Monocyte (primary cell): ENCODE measurements around a stretch of chr4.

DNA sequence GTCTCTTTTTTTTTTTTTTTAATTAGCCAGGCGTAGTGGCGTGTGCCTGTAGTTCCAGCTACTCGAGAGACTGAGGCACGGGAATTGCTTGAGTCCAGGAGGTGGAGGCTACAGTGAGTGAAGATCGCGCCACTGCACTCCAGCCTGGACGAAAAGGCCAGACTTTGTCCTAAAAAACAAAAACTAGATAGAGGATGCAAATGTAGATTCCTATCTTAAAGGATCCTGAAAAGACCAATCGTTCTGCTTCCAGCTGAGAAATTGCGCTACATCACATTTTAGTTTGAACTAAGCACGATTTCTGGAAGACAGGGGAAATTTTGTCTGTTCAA, 626 bp upstream of the HSD17B11 start:
- PRO-cap, 2 experiments = no peak in any of the 2 experiments

- PRO-cap, 2 experiments = no peak in any of the 2 experiments
Observed at GRCh38 chr4:87507033-87507977, 21.9 kb downstream of the SPARCL1 start.

DNA sequence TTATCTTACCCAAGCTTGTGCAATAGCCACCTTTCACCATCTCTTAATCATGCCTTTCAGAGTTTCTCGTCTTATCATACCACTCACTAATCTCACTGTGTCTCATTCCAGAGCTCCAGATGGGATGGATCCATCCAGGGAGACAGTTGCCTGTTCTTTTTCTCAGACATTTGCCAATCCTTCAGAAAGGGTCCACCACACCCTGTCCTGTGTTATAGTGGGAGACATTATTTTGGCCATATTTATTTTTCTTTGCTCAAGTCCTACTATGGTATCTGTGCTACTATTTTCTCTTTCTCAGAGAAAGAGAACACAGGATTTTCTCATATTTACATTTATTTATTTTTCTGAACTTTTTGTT, 12.4 kb downstream of the SPARCL1 start:
- PRO-cap, 2 experiments = no peak in any of the 2 experiments

DNA sequence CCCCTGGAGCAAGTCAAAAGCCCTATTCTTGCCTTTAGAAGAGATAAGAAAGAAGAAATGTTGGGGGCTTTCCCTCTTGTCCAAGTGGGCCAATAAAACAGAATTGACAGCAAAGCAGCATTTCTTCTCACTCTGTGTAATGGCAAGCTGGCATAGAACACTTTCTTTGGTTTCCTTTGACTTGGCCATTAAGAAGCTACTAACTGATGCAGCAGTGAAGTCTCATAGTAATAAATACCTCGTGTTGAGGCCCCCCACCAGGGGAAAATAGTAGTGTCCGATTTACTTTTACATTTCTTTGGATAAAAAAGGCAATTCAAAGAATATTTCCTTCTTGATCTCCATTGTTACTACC, 3.2 kb downstream of the SPARCL1 start:
- PRO-cap, 2 experiments = no peak in any of the 2 experiments

GRCh38 chr4:87529799-87530249, 648 bp upstream of the SPARCL1 start:
- PRO-cap, 2 experiments = no peak in any of the 2 experiments

- PRO-cap, 2 experiments = no peak in any of the 2 experiments
Observed at GRCh38 chr4:87982236-87982884, 6.8 kb downstream of the SPP1 start.

GRCh38 chr4:88046372-88047424, 39.3 kb downstream of the PKD2 start:
- PRO-cap, 2 experiments = no peak in any of the 2 experiments

DNA sequence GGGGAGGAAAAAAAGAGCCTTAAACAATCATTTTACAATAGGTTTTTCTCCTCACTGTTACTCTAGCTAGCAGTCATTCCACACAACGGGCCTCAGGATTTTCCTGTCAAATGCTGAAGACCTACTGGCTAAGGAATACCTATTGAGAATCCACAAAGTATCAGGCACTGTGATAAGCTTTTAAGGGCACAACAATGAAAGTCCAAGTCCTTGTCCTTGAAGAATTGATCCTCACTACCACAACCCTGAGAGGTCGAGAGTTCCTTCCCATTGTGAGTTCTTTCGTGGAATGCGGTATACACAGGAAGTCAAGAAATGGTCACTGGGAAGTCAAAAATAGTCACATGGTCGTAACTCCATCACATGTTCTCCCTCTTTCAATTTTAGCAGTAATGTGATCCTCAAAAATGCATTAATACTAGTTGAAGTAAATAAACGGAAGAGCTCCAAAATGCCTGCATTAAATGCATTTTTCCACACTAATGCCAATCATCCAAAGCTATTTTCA, 7.1 kb downstream of the PPM1K start:
- PRO-cap, 2 experiments = no peak in any of the 2 experiments

DNA sequence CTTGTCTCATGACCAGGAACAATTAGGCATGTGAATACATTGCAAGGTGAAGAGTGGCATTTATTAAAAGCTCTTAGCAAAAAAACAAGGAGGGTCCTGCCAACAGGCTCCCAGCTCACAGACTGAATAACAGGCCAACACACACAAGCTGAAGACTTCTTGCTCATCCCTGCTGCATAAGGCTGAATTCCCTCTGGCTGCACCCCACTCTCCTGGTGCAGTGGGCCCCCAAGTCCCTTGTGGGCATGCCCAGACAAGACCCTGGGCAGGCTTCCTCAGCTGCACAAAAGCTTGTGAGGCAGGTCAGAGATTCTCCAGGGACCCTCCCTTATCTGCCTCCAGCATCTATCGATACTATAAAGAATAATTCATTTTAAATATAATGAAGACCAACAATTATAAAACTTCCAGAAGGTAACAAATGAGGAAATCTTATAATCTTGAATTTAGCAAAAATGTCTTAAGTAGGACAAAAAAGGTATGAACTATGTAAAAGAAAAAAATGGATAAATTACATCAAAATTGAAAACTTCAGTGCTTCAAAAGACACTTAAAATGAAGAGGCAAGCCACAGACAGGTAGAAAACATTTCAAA, 1.6 kb upstream of the HERC5 start:
- PRO-cap, 2 experiments = no peak in any of the 2 experiments

GRCh38 chr4:88532926-88533584, 9.5 kb upstream of the PIGY start:
- PRO-cap, 2 experiments = no peak in any of the 2 experiments

DNA sequence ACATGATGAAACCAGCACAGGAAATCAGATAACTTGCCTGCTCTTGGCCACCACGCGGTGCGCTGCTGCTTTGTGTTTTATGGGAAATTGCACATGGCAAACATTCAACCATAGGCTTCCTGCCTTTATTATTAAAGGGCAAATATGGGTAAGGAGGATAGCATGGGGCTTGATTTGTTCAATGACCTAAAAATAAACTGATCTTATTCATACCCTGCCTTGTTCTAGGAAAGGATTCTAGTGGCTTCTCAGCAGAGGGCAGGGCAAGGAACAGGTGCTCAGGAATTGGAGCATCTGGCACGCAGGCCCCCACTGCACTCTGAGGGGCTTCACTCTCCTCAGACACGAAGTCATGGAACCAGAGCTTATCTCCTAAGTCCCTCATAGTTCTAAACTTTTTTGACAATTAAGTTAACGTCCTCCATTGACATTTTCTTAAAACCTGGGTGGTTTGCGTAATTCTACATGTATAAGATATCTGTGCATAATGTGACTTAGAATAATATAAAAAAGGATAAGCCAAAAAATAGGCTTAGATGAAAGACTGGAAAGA, 31.8 kb upstream of the NAP1L5 start:
- PRO-cap, 2 experiments = no peak in any of the 2 experiments

- PRO-cap, 2 experiments = peak in 1 of 2 experiments; most common plus-strand start chr4:88734678 (in 1)
Observed at GRCh38 chr4:88734518-88734941, 36.9 kb upstream of the NAP1L5 start.

DNA sequence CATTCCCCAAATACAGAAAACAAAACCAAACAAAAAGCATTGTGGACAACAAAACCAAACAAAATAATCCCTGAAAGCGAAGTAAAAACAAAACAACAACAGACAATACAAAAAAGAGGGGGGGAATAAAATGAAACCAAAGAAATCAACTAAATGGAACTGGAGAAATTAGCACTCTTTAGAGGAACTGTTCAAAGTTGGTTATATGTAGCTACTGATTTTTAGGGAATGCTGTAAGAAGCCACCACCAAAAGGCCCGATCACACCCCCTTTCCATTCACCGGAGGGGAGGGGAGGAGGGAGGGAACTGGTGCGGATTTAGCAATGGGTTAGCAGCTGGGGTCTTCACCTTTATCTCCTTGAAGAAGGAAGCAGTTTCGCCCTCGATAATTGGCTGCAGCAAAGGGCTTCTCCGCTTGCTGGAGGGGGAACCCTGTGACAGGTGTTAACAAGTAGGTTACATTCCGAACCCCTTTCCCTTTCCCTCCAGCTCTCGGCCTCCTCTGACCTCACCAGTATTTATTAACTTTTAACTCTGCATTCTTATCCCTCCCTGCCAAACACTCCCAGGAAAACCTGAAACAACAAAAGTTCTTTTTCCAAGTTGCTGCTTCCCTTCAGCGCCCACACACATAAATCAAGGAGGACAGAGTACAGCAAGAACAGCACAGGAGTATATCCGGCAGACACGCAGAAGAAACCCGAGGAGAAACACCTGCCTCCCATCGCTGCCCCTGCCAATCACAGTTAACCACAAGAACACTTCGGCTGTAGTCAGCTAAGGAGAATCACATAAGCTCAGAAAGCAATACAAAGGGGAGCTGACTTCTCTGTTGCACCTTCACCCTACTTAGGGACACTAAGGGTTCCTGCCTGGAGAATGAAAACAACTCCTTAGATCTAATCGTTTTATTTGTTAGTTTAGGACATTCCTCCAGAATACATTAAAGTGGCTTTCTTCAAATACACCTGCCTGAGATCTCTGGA, 39.8 kb upstream of the NAP1L5 start:
- PRO-cap, 2 experiments = no peak in any of the 2 experiments

DNA sequence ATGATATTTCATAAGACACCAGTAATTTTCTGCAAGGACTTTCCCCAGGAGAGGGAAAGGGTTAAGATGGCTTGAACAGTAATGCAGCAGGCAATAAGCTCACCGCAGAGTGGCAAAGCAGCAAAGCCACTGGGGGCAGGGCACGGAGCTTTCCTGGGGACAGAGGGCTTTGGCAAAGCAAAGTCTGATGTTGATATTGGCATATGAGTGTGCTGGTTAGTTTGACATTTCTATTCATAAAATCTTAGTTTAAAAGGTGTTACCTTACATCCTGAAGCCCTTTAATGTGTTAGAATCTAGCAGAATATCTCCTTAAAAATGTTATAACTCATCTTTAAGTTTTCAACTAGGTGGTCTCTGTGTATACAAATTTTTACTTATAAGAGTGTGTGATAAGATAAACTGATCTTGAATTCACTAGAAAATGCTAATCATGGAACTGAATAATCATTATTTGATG, 55.2 kb upstream of the NAP1L5 start:
- PRO-cap, 2 experiments = no peak in any of the 2 experiments

GRCh38 chr4:88835063-88835515, 137.5 kb upstream of the NAP1L5 start:
- PRO-cap, 2 experiments = no peak in any of the 2 experiments

- PRO-cap, 2 experiments = no peak in any of the 2 experiments
Observed at GRCh38 chr4:88870038-88870450, 172.4 kb upstream of the NAP1L5 start.

DNA sequence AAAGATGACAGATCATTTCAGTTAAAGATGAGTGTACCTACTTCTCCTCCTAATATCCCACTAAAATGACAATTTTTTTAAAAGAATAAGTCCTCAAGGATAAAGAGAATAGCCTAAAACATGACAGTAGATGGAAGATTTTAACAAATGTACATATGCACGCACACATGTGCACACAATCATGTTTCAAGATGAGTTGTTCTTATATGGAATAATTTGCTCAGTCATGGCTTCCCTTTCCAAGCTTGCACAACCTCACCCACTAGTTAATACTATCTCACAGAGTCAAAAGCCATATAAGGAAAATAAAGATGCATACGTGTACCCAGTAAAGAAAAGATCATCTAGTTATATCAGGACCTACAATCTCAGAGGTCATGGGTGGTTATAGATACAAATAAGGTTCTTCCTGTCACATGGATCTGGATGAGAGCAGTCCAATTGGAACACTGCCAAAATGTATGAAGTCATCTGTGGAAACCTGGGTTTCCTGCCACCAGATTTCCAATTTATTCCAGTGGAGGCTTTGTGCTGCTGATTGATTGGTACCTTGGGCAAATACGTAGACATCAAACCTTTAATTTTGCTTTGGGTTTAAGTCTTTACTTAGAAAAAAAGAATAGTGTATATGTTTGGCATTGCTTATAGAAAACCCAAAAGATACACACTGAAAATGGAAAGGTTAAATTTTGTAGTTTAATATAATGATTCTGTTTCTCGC, 56.0 kb downstream of the FAM13A start:
- PRO-cap, 2 experiments = no peak in any of the 2 experiments

GRCh38 chr4:89247864-89248440, 59.6 kb downstream of the GPRIN3 start:
- PRO-cap, 2 experiments = no peak in any of the 2 experiments

GRCh38 chr4:89284453-89285201, 23.0 kb downstream of the GPRIN3 start:
- PRO-cap, 2 experiments = peak in 2 of 2 experiments; most common plus-strand start chr4:89285001 (in 1); most common minus-strand start chr4:89284764 (in 1)

GRCh38 chr4:89320719-89321100, 13.1 kb upstream of the GPRIN3 start:
- PRO-cap, 2 experiments = no peak in any of the 2 experiments